NB4 (cell line): ENCODE measurements around the gene UROC1.

GRCh38 chr3:126470649-126471260 is 4.9 kb downstream of the ZXDC start:
- RRBS: no CpG with 5 or more reads among the region's 8 CpGs

- RRBS: no CpG with 5 or more reads among the region's 65 CpGs
Observed at GRCh38 chr3:126476127-126476884, 615 bp upstream of the ZXDC start.

DNA sequence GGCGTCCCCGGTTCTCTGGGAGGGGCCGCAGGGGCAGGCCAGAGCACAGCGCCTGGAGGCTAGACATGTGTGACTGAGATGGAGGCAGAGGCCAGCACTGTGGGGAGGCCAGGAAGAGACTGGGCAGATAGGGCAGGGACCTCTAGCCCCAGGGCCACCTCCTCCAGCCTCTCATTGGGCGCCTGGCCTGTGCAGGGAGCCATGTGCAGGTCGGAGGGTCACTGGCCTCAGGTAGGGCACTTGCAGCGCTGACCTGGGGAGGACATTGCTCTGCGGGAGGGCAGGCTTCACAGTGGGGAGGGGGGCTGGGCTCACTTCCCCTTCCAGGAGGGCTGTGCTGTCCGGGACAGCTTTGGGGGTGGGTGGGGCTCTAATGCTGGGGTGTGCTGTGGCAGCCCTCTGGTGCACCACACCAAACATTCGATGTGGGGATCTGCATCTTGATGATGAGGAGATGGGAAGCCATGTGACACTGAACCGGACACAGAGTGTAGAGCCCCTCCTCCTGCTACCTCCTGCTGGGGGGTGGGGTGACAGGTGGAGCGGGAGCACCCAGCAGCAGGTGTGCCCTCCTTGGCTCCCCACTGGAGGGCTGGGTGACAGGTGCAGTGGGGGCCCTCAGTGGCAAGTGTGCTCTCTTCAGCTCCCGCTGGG is at the start of gene UROC1:
Gene UROC1 (minus strand): TSS at position 121 of the 654 bp plus-strand sequence.
- RRBS: no CpG with 5 or more reads among the region's 13 CpGs

DNA sequence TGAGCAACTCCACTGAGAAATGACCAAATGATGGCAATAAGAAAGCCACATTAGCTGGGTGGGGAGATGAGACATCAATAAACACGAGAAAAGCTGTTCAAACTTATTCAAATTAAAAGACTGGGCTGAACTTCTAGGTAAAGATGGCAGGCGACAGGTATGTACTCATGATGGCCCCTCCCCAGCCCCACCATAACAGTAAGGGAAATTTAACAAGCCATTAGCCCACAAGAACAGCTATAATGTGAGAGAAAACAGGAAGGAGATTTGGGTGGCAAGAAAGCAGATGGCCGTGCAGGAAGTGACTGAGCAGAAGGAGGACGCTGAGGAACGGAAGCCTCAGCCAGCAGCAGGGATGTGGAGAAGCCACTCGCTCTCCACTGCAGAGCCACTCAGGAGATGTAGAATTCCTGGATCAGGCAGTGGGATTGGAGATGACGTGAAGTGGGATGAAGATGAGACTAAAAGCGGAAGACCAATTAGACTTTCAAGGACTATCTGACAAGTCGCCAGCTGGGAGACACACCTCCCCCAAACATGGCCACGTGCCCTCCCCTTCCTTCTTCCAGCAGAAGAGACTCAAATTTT is 31.1 kb downstream of the PRR23E start:
- RRBS: no CpG with 5 or more reads among the region's 10 CpGs

DNA sequence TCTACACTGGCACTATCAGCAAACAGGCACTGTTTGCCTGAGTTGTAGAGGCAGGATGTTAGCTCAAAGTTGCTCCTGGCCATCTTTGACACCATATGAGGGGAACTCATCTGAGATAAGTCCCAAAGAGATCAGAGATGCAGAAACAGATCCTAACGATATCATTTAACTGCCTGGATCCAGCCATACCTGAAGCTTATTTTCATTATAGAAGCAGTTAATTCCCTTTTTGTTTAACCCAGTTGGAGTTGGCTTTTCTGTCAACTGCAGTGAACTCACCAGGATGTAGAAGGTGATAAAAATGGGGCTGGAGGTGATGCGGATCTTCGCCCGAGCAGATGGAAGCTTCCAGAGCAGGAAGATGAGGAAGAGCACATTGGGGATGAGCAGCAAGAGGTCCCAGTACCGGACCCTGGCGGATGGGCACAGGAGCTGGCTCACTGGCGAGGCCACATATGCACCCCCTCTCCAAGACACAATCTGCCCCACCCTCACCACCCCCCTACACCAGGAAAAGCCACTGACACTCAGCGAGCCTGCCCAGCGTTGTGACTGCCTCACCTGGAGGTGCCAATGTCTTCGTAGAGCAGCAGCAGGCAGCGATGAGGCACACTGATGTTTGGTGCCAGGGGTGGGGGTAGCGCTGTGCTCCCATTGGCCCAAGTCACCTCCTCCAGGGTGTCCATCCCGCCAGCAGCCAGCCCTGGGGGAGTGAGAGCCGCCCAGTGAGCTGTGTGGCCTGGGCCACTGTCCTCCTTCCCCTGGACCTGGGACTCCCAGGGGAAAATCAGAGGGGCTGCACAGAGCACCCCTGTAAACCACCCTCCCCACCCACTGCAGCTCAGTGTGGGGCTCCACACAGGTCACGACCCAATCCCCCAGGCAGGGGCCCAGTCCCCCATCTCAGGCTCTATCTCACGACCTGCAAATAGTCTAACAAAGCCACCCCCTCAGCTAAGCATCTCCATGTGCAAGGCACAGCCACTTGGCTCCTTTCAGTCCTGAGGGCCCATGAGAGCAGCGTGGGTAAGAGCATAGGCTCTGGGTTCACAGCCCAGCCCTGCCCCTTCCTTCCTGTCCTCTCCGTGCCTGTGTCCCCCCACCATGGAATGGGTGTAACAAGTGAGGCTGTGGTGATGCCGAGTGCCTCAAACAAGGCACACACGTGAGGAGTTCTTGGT is 10.7 kb downstream of the TPRA1 start:
- RRBS: no CpG with 5 or more reads among the region's 20 CpGs

GRCh38 chr3:127690029-127690538 is 17.3 kb downstream of the ABTB1 start:
- RRBS: no CpG with 5 or more reads among the region's 6 CpGs

DNA sequence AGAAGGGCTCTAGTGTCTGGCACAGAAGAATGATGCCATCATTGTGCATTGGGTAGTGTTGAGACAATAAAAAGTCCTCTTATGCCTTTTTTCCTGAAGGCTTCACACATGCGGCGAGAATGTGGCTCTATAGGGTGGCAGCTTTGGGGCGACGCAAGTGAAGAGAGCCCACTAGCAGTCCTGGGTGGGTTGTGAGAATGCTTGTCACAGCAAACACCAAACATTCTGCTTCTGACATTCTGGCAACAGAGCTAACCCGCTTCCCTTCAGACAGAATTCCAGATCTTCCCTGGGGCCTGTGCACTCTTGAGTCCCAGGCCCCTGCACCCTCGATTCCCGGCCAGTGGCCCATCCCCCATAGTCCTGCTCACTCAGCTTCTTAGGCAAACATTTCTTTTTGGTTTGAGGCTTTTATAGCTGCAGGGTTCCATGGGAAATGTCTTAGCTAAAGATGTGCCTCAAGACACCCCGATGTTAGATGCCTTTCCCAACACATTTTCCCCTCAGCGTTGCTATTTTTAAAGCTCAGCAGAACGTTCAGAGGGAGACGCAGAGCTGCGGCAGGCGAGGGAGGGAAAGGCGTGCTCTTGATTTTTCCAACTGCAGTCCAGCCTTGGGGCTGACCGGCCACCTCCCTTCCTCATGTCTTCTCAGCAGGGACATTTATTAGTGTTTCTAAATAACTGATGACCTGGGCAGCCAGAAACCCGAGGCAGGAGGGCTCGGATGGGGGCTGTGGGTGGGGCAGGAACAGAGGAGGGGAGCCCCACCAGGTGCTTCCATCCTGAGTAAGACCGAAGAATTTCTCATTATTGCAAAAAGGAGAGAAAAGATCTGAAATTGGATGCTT is 35.2 kb downstream of the ABTB1 start:
- RRBS: no CpG with 5 or more reads among the region's 18 CpGs

- RRBS: no CpG with 5 or more reads among the region's 5 CpGs
Observed at GRCh38 chr3:127738160-127738694, 65.5 kb downstream of the ABTB1 start.

- RRBS: no CpG with 5 or more reads among the region's 10 CpGs
Observed at GRCh38 chr3:127759408-127760026, 62.8 kb downstream of the MGLL start.

- RRBS: no CpG with 5 or more reads among the region's 15 CpGs
Observed at GRCh38 chr3:127762106-127762901, 60.0 kb downstream of the MGLL start.

DNA sequence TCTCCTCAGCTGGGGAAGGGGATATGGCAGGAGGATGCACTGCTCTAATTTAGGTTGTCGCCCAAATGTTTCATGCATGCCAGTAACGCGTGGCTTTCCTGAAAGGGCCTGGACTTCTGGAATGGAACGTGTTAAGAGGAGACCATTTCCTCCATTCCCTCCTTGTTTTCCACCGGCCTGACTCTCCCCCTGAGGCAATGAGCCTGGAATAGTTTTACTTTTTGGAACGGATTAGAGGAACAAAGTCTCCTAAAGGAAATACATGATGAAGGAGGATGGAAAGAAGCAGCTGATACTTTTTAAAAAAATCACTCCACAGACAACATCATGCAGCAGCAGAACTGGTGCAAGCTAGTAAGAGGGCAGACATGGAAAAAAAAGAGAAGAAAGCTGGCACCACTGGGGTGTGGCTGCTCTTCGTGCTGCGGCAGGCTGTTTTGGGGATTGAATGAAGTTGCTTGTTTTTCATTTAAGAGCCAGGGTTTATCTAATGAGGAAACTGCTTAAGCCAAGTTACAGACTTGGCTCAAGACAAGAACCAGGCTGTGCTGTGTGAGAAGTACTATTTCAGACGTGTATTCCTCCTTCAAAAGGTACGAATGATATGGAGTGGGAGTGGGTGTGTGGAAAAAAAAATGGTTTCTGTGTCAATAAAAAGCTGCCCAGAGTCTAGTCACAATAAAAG is 3.5 kb upstream of the KBTBD12 start:
- RRBS: no CpG with 5 or more reads among the region's 10 CpGs

DNA sequence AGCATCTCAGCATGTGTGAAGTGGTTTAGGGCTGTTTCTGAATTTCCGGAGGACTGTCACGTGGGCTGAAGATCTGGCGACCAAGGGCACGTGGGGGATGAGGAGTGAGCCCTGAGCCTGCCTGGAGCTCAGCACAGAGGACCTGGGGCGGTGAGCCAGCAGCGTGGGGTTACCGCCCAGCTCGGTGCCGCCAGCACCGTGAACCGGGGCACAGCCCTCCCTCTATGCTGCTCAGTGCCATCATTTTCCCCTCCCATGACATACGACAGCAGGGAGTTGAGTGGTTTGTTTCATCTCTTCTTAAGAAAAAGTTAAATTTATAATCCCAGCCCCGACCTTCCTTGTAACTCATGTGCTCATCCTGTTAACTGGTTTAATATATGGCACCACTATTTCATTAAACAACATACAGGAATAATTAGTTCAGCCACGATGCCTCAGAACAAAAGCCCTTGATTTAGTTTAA is 150.1 kb downstream of the DNAJB8 start:
- RRBS: no CpG with 5 or more reads among the region's 14 CpGs

DNA sequence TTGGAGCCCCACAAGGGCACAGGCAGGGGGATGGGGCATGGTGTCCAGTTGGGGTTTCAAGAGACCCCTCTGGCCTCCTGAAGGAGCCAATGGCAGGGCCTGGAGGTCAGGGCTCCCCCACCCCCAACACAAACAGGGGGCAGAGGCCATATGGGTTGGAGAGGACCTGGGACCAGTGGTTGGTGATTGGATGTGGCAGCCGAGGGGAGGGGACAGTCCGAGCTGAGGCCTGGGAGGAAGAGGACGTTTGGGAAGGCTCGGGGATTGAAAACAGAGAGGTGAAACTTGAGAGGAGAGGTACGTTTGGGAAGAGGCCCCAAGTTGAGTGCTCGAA is 53.8 kb downstream of the DNAJB8 start:
- RRBS: no CpG with 5 or more reads among the region's 6 CpGs

DNA sequence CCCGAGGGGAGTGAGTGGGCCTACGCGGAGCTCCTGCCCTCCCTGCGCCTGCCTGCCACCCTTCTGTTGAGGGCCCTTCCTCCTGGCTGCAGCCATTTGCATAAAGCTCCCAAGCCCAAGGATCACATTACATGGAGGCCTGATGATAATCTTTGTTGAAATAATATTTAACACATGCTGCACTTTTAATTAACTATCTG is 39.1 kb downstream of the DNAJB8 start:
- RRBS: no CpG with 5 or more reads among the region's 4 CpGs

DNA sequence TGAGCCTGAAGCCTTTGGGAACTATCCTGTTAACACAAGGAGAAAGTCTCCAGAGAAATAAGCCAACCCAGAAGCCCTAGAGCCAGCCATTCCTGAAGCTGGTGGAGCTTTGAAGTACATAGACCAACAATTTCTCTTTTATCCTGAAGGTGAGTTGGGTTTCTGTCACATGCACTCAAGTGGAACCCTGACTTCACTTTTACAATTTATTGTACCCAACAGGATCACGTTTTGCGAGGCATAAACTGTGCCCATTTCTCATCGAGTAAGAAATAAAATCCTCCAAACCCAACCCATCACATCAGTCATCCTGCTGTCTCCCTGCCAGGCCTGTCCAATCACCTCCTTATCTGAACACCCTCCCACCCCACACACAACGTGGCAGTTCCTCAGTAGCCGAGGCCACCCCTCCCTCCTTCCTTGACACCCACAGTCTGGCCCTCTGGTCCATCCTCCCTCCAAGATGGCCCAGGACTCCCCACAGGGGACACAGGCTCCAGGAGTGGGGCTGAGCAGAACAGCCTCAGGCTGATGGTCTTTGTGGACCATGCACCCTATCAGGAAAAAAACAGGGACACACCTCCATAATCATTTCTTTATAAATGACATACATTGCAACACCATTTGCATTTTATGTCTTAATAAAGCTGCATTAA is 55.7 kb upstream of the GATA2 start:
- RRBS: no CpG with 5 or more reads among the region's 5 CpGs

- RRBS: no CpG with 5 or more reads among the region's 4 CpGs
Observed at GRCh38 chr3:128766061-128766631, 40.2 kb downstream of the RAB7A start.

DNA sequence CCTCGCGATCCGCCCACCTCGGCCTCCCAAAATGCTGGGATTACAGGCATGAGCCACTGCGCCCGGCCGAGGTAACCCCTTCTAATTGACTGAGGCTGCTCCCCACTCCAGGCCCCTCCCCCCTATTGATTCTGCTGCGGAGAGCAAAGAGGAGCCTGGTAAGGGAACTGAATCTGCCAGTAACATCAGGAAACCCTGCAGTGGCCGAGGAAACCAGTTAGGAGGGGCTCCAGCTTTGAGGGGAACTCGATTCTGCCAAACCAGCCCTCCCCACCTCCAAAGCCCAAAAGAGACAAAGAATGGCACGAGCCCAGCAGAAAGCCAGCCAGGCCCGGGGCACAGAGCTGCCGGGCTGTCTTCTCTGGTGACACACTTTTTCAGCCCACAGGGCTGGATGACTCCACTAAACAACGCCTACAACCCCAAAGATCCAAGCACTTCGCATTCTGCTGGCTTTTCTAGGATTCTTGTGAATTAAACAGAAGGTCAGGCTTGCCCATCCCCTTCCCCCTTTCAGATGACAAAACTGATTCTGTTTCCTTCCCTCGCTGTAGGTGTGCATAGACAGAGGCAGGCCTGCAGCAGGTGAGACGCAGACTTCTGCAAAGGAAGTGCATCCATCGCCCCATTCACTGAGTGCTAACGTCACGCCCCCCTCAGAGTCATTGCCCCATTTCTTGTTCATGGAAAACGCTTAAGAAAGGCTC is 14.9 kb upstream of the ACAD9 start:
- RRBS: no CpG with 5 or more reads among the region's 21 CpGs

DNA sequence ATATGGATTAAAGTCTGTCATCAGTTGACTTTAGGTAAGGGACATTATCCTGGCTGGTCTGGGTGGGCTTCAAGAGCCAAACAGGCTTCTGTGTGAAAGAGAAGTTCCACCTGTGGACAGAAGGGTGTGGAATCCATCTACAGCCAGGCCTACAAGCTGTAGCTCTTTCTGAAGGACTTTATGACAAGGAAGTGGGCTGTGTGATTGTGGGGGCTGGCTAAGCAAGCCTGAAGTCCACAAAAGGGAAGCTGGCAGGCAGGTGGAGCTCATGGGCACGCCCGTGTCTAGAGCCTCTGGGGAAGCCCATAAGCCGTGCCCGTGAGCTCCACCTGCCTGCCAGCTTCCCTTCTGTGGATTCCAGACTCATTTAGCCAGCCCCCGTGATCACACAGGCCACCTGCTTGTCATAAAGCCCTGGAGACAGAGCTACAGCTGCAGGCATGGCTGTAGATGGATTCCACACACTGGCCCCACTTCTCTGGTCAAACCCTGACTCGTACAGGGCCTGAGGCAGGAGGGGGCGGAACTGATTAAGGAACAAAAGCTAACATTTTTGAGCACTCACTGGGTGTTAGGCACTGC is 15.2 kb downstream of the EFCC1 start:
- RRBS: no CpG with 5 or more reads among the region's 7 CpGs

DNA sequence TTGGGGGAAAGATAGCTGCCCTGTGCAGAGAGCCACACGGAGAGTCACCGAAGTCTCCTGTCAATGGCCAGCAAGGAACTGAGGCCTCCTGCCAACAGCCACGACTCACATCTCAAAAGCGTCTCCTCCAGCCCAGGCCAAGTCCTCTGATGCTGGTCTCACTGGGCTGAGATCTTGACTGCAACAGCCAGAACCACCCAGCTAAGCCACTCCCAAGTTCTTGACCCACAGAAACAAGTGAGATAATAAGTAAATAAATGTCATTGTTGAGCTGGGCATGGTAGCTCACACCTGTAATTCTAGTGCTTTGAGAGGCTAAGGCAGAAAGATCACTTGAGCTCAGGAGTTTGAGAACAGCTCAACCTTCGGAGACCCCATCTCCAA is 8.5 kb upstream of the GP9 start:
- RRBS: no CpG with 5 or more reads among the region's 5 CpGs